Helper T cell (primary cell): ENCODE results near the gene MAPRE3.

DNA sequence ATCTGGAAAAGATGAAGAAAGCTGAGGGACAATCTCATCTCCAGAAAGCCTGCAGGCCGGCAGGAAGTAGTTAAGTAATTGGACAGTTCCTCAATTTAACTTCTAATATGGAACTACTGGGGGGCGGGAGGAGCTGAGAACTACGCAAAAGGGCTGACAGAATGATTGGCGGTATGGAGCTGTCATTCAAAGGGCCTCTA is 91.0 kb downstream of the DTNB start:
- PRO-cap, 2 experiments = no peak in any of the 2 experiments

DNA sequence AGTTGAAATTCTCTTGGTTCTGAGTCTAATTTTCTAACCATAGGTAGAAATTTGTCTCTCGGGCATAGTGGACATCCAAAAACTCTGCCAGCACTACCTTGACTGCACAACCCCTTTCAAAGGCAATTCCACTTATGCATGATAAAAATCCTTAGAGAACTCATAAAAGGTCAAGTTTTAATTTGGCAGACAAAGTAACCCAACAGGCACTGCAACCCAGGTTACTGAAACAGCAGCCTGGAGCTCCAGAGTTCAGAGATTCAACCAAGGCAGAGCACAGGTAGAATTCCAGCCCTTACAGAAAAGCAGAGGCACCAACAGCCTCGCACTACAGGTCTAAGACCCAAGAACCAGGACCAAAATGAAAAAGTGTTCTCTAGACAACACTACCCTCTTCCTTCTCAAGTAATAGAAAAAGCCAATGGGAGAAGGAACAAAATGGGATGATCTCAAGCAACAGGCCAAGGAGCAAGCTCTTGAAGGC is 1.7 kb downstream of the DTNB start:
- PRO-cap, 2 experiments = no peak in any of the 2 experiments

DNA sequence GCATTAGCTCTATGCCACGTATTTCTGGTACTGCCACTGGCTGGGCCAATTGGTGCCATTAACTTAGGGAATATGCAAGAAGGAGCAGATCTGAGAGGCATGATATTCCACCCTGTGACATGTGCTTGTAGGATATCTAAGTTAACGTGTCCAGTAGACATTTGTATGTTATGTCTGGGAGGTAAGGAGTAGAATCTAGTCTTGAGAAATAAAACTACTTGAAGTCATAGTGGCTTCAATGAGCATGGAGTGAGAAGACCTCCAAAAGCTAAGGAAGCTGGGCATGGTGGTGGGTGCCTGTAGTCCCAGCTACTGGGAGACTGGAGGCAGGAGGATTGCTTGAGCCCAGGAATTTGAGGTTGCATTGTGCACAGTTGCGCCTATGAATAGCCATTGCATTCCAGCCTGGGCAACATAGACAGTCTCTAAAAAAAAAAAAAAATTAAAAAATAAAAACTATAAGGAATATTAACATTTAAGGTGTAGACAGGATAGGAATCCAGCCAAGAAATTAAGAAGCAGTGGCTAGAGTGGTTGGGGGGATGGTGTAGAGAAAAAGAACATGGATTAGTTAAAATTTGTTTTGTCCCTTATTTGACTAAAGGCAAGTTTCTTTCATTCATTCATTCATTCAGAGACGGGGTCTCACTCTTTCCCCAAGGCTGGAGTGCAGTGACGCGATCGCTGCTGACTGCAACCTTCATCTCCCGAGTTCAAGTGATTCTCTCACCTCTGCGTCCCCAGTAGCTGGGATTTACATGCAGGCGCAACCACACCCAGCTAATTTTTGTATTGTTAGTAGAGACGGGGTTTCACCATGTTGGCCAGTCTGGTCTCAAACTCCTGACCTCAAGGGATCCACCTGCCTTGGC is 23.4 kb downstream of the RAB10 start:
- PRO-cap, 2 experiments = no peak in any of the 2 experiments

DNA sequence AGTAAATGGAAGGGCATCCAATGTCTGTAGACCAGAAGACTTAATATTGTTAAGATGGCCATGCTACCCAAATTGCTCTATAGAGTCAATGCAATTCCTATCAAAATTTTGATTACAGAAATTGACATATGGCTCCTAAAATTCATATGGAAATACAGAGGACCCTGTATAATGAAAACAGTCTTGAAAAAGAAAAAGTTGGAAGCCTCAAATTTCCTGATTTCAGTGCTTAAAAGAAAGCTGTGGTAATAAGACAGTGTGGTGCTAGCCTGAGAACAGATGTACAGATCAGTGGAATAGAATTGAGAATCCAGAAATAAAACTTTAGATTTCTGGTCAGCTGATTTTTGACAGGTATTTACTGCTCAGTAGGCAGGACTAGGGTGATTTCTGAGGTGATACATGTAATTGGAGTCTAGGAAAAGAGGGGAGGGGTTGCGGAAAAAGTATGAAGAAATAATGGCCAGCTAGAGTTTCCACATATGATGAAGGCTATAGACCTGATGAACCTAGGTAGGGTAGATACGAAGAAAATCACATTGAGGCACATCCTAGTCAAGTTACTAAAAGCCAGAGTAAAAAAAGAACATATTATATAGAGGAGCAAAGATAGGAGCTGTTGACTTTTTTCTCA is 44.4 kb downstream of the RAB10 start:
- PRO-cap, 2 experiments = no peak in any of the 2 experiments

GRCh38 chr2:26088961-26089409 is 55.1 kb downstream of the RAB10 start:
- PRO-cap, 2 experiments = no peak in any of the 2 experiments

GRCh38 chr2:26134903-26136248 is 37.5 kb upstream of the GAREM2 start:
- PRO-cap, 2 experiments = no peak in any of the 2 experiments

DNA sequence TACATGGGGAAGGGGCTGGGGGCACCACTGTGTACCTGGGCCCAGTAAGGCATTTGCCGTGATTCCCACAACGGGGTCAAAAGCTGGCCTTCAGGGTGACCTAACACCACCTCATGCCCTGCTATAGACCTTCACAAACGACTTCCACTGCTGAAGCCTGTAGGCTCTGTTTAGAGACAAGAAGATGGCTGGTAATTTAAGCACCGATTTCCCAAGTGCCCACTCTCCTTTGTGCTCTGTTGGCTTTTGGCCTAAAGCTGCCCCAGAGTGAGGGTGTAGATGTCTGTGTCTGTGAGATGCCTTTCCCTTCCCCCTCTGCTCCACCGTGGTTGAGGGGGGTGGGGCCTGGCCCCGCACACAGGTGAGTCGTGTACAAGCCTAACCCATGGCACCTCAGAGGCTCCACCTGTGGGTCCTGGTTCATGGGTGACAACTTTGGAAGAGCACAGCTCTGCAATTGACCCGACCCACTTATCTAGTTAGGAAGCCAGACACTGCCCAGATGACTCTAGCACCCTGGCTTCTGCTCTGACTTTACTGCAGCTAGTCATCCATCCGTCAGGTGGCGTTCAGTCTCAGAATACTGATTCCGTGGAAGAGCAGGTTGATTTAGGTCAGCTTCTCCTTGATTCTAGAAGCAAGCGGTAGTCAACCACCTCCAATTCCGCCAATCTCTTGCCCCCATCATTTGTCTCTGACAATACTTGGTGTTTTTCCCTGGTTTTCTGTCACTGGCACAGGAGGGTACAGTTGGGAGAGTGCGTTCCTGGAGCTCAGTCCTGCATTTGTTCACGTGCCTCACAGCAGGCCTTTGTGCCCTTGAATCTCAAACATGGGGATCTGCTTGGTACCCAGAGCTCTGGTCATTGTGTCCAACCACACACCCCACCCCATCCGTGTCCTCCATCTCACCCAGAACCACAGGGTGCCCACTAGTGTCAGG is 15.9 kb downstream of the GAREM2 start:
- PRO-cap, 2 experiments = no peak in any of the 2 experiments

DNA sequence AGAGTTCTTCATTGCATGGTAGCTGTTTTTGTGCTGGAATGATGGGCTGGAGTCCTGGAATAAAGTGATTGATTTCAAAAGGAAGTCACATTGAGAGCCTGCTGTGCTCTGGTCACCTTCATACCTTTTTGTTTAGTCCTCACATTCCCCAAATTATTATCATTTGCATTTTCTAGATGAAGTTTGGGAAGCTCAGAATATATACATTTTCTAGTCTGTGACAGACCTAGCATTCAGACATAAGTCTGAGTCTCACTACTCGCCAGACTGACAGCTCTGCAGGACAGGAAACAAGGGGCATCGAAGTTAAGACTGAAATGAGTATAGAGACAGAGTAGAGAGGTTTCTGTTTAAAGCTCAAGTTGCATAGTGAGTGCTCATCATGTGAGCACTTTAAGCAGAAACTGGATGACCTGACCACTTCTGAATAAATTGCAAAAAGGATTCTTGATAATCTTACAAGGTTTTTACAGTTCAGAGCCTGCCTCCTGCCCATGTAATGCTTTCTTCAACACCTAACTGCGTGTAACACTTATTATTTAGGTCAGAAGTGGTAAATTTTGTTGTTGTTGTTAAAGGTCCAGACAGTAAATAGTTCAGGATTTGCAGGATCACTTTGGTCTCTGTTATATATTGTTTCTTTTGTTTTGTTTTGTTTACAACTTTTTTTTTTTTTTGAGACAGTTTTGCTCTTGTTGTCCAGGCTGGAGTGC is 1.1 kb downstream of the HADHB start:
- PRO-cap, 2 experiments = no peak in any of the 2 experiments

DNA sequence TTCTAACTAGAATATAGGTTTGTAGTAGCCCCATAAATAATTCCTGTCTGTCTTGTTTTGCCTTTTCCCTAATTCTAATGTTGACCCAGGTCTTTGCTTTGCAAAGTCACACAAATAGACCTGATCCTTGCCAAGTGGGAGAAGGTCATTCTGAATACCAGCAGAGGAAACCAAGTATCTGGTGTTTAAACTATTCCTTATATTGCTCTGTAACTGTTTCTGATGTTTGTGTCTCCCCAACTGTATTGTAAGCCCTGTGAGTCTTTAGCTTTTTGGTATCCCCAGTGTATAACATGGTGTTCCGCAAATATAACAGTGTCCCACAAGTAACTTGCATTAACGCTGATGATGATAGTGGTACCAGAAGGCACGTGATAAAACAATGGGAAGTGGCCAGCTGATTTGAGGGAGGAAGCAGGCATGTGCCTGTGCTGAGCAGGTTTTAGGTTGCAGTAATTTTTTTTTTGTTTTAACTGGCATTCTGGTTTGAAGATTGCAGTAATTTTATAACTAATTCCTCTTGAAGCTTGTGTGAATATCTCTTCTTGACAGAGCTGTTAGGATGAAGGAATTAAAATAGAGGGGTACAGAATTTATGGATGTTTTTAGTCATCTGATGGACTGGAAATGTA is 11.2 kb downstream of the HADHB start:
- PRO-cap, 2 experiments = no peak in any of the 2 experiments

- PRO-cap, 2 experiments = no peak in any of the 2 experiments
Observed at GRCh38 chr2:26347739-26348651, 1.4 kb upstream of the ADGRF3 start.

GRCh38 chr2:26382485-26382753 is 19.3 kb upstream of the DRC1 start:
- PRO-cap, 2 experiments = no peak in any of the 2 experiments

- PRO-cap, 2 experiments = no peak in any of the 2 experiments
Observed at GRCh38 chr2:26571672-26571979, 9.2 kb downstream of the FAM166C start.

GRCh38 chr2:26652108-26653064 is 11.2 kb upstream of the CIB4 start:
- PRO-cap, 2 experiments = no peak in any of the 2 experiments

DNA sequence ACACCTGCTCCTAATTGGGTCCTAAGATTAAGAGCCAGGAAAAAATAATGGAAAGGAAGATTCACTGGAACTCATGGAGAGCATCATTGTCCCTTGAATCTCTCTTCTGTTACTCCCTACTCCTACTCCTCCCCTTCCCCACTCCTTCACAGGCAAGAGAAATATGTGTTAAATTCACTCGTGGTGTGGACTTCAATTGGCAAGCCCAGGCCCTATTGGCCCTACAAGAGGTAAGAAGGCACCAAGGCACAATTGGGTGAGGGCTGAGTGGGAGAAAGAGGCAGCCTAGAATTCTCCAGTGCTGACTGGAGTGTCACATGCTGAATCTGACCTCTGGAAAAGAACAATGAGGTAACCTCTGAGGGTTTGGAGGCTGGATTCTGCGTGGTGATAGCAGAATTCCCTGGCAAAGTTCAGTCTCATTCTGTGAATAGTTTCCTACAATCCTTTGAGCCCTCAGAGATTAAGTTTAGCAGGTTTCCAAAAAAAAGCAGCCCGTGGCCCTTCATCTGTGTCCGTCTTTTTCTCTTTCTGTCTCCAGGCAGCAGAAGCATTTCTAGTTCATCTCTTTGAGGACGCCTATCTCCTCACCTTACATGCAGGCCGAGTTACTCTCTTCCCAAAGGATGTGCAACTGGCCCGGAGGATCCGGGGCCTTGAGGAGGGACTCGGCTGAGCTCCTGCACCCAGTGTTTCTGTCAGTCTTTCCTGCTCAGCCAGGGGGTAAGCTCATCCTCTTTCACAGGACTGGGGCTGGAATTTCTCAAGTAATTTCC is 6.9 kb downstream of the CENPA start:
- PRO-cap, 2 experiments = no peak in any of the 2 experiments

DNA sequence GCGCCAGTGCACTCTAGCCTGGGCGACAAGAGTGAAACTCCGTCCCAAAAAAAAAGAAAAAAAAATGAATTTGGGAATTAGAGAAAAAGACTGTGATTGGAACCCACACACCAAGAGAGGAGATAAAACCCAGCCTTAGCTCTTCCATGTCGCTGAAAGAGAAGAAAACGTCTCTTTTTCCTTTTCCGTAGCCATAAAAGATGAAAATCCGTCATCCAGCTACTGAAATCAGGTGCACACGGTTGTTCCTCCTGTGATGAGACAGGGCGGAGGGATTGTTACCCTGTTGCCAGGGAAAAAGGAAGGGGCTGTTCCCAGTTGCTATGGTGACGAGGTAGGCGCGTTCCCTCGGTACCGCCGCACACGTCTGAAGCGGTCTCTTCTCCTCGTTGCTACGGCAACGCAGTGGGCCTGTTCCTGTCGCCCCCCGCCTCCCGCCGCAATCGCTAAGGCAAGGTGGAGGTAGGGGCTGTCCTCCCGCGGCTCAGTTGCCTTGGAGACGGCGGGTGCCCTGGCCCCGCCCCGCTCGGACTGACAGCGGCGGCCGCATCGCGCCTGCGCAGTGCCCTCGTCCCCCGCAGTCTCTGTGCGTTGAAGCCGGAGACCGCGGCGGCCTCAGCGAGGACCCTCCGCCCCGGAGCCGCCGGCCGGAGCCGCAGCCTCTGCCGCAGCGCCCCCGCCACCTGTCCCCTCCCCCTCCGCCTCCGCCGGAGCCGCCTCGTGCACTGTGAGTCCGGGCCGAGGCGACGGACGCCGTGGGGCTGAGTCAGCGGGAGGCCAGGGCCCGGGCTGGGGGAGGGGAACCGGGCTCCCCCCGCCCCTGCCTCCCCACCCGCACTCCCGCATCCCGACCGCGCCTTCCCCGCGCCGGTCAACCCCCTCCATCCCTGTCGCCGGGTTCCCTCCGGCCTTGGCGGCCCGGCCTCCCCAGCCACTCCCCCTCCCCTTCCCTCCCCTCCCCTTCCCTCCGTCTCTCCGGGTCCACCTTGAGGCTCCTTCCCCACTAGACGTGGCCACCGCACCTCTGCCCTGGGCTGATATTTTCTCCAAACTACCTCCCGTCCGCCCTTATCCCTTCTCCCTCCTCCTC is at the start of gene MAPRE3:
MAPRE3 (plus strand) TSS at position 562 of the 1,090 bp plus-strand sequence.
- PRO-cap, 2 experiments = peak in 2 of 2 experiments; most common plus-strand start position 442 of the sequence (in 1); most common minus-strand start position 263 of the sequence (in 1)

DNA sequence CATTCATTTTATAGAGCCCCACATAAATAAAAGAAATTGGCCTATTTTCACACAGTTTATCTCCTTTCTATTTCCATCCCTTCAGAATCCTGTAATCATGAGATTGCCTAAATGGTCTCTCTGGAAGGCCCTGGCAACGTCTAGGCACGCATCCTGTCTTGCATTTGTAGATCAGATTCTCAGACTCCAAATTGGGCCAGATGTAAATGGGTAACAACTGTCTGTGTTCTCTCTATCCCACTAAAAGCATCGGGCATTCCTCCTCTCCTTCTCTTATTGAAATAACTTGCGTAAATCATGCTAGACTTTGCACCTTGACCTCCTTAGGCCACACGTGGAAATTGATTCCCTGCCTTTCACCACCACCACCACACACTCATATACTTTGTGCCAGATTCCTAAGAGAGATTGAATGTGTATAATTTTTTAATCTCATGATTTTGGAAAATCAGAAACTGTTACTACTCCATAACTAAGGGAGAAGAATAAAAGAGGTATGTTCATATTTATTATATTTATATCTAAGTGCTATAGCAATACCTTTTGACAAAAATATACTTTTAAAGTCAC is 21.3 kb downstream of the MAPRE3 start:
- PRO-cap, 2 experiments = no peak in any of the 2 experiments

GRCh38 chr2:27018124-27018551 is 14.6 kb upstream of the TMEM214 start:
- PRO-cap, 2 experiments = no peak in any of the 2 experiments

- PRO-cap, 2 experiments = no peak in any of the 2 experiments
Observed at GRCh38 chr2:27024566-27025154, 8.1 kb upstream of the TMEM214 start.

GRCh38 chr2:27041411-27042559 is 9.0 kb downstream of the TMEM214 start:
- PRO-cap, 2 experiments = no peak in any of the 2 experiments

DNA sequence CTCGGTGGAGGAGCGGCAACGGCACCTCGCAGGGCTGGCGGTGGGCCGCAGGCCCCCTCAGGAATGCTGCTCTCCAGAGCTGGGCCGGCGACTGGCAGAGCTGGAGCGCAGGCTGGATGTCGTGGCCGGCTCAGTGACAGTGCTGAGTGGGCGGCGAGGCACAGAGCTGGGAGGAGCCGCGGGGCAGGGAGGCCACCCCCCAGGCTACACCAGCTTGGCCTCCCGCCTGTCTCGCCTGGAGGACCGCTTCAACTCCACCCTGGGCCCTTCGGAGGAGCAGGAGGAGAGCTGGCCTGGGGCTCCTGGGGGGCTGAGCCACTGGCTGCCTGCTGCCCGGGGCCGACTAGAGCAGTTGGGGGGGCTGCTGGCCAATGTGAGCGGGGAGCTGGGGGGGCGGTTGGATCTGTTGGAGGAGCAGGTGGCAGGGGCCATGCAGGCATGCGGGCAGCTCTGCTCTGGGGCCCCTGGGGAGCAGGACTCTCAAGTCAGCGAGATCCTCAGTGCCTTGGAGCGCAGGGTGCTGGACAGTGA is 3.9 kb upstream of the KHK start:
- PRO-cap, 2 experiments = no peak in any of the 2 experiments